Right cardiac atrium (tissue), 1 donor: ENCODE results near the gene MAP3K8.

DNA sequence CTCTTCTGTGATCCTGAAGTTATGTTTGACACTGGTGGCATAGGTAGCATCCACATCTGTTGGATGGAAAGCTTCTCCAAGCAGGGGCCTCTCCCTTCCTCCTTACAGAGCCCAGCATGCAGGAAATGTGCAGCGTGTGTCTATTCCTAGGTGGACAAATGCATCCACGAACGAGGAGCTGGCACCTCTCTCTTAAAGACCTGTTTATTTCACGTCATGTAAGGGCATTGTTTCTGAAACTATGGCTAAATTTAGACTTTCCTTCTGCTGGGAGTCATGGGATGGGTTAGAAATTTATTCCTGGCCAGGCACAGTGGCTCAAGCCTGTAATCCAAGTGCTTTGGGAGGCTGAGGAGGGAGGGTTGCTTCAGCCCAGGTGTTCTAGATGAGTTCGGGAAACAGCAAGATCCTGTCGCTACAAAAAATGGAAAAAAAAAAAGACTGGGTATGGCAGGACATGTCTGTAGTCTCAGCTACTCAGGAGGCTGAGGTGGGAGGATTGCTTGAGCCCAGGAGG is 208.4 kb upstream of the SVIL start:
- PRO-cap: no peak

DNA sequence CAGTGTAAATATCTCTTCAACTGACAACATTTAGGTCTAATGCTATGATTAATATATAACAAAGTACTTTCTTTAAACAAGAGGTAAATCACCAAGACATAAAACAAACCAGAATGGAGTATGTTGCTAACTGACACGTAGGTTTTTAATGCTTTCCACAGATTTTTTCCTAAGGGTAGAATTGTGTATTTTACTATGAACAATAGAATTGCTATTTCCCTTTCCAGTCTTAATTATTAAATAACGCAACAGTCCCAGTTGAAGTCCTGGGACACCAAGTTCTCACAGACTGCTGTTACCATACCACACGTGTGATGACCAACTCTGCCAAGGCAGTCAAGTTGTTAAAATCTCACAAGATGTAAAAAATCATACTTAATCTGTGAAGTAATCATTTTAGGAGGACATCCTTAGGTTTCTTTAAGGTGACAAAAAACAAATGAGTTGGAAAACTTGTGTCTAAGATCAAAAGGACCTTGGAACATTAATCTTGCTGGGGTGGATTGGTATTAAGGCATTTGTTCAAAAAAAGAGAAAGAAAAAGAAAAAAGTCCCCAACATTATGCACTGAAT is 4.0 kb downstream of the JCAD start:
- PRO-cap: no peak

DNA sequence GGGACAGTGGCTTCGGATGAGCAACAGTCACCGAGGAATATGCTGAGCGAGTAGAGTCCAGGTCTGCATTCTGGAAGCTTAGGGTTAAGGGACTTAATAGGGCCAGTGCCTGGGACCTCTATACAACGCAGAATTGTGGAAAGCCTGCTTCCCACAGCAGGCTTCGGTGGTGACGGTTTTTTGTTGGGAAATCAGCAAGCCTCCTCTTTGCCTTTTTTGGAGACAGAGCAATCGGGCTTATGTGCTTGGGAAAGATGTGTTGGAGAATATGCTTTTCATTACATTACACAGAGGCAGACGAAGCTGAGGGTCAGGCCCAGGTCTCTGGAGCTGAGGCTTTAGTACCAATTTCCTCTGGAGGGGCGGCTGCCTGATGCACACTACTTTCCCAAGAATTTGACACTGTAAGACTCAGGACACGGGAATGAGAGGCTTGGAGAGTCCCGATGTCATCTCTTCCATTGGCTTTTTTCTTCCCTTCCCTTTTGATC is 122.7 kb upstream of the JCAD start:
- PRO-cap: no peak

- PRO-cap: bidirectional peak, plus-strand start at chr10:30433222, minus-strand start at chr10:30433055; bidirectional peak, plus-strand start at chr10:30433497, minus-strand start at chr10:30433424
These were observed 995 bp upstream of the MAP3K8 start for GRCh38 chr10:30432638-30433739.

DNA sequence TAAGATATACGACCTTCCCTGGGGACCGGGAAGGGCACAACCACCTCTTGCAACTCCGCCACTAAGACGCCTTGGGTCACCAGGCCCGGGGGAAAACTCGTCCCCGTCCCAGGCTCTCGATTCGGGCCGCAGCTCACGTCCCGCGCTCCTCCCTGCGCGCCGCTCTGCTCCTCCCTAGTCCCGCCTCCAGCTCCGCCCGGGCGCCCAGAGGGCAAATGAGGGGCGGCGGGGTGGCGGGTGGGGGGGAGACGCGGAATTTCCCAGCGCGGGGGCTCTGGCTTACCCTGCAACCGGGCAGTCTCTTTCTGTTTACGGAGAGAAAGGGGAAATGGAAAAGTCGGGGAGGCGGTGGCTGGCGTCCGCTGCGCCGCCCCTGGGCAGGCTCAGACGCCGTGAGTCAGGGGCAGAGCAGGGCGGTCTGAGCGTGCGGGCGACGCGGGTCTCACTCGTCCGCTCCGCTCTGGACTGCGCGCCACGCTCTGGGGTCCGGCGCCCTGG is at the start of gene MAP3K8:
TSS of gene MAP3K8 (plus strand) at position 445 of the 498 bp plus-strand sequence.
- PRO-cap: bidirectional peak, plus-strand start at position 445 of the sequence, minus-strand start at position 137 of the sequence

DNA sequence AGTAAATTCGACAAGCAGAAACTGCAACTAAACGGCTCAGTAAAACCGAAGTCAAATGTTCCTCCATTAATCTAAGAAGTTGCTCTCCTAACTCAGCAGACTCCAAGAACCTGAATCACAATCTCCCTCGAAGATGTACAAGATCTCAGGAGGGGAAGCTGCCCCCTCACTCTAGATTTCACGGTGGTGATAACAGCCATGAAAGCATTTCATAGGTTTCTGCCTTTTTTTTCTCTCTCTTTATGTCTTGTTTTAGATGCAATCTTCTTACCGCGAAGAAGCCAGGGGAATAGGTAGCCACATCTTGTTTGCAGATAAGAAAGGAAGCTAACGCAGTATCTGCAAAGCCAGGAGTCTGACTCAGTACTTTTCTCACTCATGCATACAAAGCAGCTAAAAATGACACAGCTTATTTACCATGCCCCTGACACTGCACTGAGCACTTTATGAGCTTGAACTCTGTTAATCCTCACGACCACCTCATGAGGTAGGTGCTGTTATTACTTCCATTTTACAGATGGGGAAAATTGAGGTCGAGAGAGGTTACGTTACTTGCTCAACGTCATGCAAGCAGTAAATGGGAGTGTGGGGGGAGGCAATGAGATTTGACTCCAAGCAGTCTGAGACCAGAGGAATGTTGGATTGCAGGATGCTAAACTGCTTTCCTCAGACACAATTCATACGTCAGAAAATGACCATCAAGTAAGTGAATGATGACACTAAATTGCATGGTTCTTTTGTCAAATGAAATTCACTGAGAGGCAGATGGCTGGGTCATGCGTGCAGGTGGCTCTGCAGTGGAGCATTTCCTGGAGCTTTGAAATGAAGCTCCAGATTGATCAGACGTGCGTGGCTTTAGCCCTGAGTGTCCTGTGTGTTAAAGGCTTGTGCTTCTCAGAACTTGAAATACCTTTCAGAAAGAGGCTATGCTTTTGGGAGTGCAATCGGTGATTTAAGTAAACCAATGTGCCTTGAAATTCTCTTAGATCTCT is 3.2 kb downstream of the MAP3K8 start:
- PRO-cap: no peak

- PRO-cap: no peak
These were observed 24.2 kb downstream of the LYZL2 start for GRCh38 chr10:30605335-30605783.

DNA sequence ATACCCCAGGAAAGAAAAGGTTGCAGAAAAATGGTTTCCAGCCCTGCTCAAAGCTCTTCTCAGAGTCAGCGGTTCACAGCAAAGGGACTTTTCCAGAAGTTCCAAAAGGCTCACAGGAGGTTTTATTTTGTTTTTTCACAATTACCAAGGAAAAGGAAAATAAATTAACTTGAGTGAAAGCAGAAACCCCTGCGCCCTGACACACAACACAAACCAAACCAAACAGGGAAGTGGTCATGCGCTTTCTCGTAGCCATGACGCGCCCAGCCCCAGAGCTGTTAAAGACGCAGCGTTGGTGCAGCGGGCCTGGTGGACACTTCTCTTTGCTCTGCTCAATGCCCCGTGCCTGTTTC is 134.3 kb upstream of the LYZL2 start:
- PRO-cap: no peak

DNA sequence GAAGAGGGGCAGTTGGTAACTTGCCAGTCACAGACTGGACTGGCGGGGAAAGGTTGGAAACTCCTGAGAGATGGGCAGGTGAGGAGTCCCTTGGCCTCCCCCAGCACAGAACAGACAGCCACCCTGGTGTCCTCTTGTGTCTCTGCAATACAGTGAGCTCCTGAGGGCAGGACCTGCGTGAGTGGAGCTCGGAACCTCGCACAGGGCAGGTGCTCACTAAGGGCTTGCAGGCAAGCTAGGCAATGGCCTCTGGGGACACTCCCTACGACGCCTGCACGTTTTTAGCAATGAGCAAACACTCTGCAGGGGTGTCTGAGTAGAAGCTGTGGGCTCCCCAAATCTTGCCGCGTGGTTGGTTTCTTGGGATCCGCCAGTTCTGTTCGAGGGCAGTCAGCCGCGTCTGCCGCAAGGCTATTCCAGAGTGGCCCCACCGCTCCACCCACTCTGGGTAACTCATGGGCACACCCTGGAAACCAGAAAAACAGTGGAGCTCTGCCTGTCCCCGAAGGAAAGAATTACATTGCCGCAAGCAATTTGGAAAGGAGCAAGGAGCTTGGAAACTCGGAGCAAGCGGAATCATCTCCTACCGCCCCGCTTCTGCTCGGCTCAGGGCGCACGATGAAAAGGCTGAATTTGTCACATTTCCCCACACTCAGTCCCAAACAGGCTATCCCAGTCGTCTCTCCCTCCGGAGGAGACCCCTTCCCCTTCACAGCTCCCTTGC is 189.3 kb upstream of the LYZL2 start:
- PRO-cap: bidirectional peak, plus-strand start at position 547 of the sequence, minus-strand start at position 378 of the sequence

DNA sequence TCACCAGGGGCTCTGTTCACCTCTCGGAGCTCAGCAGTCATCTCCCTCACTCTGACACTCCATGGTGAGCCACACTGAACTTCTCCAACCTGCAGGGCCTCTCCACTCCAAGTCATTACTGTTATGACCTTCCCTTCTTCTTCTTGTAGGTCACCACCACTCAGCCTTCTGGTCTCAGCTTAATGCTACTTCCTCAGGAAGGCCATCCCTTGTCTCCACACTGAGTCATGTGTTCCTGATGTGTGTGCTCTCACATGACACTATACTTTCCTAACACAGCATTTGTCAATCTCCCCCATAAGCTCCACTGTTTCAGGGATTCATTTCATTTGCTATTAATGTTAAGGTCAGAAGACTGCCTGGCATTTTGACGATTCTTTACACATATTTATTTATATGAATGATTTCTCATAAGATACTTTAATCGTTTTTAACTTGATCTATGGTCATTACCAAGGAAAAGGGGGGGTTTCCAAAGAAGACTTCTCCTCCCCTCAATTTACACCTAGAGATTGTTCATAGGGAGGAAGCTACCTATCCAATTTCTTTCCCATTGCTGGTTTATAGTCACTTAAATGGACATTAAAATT is 32.2 kb downstream of the ZNF438 start:
- PRO-cap: no peak

- PRO-cap: no peak
These were observed 68.0 kb upstream of the ZNF438 start for GRCh38 chr10:31099637-31100142.

GRCh38 chr10:31376333-31376687 is 57.3 kb downstream of the ZEB1 start:
- PRO-cap: no peak

- PRO-cap: no peak
These were observed 82.8 kb downstream of the ZEB1 start for GRCh38 chr10:31401622-31402455.

DNA sequence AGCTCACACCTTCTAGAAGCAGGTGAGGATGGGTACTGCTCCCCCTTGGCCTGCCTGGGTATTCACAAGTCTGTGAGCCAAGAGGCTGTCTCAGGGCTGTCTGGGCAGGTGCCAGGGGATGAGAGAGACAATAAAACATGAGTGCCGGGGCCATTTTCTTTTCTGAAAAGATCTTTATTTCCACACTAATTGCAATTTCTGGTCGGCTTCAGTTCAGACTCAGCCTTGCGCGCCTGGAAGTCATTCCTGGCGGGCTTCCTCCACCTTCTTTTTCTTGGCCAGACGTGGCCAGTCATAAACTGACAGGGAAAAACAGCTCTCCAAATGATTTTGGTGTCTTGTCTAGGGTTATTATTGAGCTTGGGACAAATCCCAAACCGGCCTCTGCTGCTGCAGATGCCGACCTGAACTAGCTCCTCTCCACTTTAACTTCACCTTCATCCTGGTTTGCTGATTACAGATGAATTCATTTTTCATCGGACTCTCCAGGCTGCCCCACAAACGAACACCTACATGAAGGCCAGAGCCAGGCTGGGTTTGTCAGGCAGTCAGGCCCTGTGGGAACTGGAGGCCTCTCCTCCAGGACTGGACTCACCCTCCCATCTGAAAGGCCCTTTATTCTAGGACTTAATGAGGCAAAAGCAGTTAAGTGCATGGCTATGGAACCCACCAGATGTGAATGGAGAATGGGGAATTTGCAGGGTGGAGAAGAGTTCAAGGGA is 171.0 kb downstream of the ARHGAP12 start:
- PRO-cap: no peak

DNA sequence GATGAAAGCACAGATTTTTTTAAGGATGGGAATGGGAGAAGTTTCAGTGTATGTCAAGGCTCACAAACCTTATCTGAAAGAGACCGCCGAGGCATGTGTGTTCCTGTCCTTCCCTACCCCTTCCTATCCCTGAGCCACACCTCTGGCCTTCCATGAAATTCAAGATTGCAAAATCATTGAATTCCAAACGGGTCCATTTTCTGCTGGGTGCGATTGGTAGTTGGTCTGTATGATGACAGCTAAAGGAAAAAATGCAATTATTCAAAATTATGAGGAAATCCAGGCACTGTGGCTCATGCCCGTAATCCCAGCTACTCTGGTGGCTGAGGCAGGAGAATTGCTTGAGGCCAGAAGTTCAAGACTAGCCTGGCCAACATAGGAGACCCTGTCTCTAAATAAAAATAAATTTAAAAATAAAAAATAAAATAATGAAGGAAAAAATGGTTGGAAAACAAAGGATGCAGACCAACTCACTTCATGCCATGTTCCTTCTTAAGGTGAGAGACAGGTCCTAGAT is 170.1 kb downstream of the ARHGAP12 start:
- PRO-cap: no peak

- PRO-cap: no peak
These were observed 124.7 kb downstream of the ARHGAP12 start for GRCh38 chr10:31803955-31804224.

DNA sequence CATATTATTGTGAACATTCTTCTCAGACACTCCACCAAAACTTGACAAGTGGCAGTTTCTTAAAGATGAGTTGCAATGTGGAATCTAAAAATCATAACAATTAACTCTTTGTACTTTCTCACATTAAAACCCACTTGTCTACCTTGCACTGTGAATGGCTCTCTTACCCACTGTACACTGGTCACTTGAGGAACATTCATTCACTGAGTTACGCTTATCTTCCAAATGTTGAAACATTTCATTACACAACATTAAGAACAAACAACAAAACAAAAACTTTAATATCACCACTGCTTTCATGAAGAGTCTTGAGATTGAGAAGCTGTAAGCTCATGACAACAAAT is 44.2 kb downstream of the ARHGAP12 start:
- PRO-cap: no peak

DNA sequence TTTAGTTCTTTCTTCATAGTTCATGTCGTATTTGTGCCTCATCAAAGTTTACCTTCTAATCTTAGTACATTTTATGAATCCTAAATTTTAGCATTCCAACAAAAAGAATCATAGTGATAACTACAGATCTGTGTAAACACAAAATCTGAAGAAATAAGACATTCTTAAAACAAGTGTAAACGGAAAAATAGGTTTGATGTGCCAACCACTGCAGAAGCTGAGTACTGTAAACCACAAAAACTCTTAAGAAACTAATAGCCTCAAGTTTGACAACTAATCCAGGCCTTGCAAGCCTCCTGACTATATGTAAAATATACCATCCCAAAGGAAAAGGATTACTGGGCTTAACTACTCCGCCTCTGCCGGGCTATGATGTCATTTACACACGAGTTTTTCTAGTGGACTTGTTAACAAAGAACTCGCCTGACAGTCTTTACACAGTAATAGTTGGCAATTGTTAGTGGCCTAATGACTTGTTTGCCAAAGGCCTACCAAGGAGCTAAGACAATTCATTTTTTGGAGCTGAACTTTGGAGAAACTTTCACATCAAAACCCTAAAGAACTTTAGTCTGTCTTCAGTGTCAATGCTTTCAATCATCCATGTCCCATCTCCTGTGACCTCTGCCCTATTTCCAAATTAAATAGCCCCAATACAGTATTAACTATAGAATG is 2.1 kb downstream of the KIF5B start:
- PRO-cap: no peak

DNA sequence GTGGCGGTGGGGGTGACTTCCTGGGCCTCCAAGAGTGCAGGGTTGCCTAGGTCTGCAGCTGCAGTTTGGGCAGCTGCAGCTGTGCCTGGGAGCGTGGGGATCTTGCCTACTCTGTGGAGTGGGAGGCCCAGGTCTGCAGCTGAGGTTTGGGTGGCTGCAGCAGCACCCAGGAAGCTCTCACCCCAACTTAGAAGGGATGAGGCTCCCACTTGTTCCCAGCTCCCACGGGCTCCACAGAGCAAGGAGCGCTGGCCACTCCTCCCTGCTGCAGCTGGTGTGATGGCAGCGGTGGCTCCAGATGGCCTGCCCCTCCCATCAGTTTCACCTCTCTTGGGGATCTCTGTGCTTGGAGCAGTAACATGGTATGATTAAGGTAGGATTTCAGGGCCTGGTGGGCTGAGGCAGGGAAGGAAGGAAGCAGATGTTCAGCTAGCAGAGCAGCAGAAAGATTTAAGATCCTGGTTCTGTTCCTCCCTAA is 66.7 kb upstream of the KIF5B start:
- PRO-cap: no peak

DNA sequence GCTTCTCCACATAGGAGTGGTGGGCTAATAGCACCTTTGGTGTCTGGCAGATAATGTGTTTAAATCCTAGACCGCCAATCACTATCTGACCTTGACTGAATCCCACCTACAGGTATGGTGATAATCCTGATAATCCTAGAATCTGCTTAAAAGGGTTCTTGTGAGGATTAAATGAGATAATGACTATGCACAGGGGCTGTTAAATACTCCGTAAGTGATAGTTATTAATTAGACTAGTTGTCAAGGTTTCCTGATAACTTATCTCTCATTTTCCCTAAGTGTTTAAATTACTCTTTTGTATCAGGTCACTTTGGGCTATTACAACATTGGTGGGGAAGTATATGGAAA is 81.1 kb downstream of the EPC1 start:
- PRO-cap: no peak